Ascending aorta (tissue), 1 donor: ENCODE data around the gene GYPC.

GRCh38 chr2:121260508-121261089 lies 24.4 kb downstream of the TFCP2L1 start:
- PRO-cap: no peak

DNA sequence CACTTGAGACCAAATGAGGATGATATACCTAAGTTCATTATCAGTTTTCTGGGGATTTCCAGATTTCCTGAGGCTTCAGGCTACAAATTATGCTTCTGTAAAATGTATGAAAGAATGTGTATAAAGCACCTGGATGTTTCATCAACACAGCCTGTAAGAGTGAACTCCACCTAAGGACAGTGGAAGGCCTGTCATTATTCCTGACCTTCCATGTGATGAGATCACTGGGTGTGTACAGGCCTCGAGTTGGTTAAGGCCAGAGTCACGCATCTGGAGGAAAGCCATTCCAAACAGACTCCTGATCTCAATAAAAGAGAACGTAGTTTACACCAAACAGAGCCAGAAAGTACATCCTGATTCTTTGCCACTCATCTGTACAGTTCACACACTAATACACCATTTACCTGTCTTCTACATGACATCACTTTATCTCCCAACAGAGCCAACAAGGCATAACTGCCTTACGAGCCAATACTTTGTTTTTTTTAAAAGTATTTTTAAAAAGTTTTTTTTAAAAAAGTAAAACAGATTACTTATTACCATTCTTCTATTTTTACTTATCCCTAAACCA lies 78.7 kb upstream of the TFCP2L1 start:
- PRO-cap: no peak

DNA sequence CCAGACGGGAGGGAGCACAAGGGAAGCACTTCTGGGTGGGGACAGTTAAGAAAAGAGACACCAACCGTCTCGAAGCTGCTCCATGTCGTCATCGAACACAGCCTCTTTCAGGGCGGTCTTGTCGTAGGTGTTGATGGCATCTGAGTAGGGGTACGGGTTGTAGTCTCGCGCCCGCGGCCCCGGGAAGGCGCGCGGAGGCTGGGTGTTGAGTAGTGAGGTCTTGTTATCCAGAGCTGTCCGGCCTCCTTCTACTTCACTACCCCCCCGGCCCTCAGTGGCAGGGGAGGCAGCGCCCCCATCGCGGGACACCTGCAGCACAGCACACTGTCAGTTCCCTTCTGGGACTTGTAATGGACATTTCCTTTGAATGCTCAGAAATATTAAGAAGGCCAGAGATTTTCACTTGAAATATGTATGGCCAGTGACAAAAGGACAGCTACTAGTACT lies 82.5 kb upstream of the TFCP2L1 start:
- PRO-cap: no peak

GRCh38 chr2:121429946-121430652 lies 145.1 kb upstream of the TFCP2L1 start:
- PRO-cap: no peak

DNA sequence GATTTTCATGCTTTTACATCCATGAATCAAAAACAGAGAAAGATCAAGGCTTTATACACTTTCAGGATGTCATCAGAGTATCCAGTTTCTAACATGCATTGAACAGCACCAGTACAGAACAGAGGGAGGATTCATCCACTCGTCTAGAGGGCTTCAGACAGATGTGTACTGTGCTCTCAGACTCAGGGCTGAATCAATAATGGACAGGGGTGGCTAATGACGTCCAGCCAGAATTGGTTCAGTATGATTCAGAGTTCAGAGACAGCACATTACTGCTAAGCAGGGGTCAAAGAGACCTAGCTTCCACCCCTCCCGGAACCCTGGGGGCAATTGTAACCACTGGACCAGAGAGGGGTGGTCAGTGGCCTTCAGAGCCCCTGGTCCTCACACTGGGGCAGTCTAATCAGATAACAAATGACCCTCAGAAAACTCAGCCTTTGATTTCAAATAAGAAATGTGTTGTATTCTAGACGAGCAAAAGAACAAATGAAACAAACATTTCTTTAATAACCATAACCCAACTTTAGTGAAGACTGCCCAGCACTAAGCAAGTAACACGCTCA lies 81.2 kb downstream of the CLASP1 start:
- PRO-cap: no peak

DNA sequence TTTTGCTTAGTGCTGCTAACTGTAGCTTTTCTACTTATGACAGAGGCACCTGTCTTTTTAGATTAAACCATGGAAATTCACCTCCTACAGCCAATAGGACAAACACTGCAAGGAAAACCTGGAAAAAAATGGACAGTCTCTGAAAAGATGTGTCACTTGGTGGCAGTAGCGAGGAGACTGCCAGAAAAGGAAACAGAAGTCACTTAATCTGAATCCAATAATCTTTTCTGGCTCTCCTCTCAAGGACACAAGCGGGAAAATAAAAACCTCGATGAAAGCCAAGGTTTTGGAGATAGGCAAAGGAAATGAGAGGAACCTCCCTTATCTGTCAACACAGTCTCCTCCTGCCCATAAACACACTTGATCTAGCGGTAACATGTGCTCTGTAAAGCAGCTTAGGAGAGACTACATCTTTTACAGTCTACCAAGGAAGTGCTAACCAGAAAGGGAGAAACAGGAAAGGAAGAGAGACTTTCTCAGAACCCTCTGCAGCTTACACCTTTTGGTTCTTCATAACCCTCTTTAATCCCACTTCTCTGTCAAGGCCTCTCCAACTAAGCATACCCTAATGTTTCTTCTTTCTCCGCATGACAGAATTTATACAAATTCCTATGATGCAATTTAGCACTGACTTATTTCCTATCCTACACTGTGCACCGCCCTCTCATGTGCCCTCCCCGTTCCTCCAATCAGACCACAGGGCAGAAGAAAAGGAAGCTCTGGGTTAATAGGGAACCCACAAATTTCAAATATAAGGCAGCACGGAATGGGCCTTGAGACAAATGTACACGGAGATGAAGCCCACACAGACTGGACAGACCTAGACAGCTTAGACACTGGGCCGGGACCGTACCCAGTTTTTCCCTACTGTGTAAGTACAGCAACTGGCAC lies 52.8 kb downstream of the CLASP1 start:
- PRO-cap: no peak

GRCh38 chr2:126247666-126248093 lies 408.3 kb upstream of the GYPC start:
- PRO-cap: no peak

DNA sequence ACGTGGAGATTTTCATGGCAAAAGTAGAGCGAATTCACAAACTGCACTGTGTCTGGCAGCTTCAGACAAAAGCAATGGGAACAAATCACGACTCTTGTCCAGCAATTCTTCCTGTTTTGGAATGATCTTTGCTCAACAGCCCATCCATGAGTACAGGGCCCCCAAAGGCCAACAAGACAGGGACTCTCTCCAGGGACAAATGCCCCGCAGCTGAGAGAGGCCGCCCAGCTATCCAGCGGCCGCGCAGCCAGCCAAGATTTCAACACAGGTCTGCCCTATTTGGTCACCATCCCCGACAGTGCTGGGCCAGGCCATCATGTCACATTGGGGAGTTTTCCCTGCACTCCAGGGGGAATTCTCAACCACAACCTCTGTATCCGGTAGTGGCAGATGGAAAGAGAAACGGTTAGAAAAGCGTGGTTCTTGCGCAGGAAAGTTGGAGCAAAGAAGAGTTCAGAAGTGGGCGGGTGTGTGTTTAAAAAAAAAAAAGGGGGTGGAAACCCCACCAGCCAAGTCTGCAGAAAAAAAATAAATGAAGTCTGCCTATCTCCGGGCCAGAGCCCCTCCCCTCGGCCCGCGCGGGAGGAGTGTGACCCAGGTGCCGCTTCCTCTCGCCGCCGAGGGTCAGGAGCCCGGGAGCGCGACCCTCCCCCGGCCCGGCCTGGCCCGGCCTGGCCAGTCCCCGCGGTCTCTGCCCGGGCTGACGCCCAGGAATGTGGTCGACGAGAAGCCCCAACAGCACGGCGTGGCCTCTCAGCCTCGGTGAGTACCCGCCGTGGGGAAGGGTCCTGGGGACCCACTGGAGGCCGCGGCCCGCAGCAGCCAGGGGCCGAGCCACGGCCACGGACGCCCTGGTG lies at the start of gene GYPC:
Gene GYPC, plus strand, starts transcription at position 608 of the 857 bp plus-strand sequence.
- PRO-cap: unidirectional peak, plus-strand start at position 289 of the sequence; unidirectional peak, plus-strand start at position 389 of the sequence; unidirectional peak, plus-strand start at position 620 of the sequence

DNA sequence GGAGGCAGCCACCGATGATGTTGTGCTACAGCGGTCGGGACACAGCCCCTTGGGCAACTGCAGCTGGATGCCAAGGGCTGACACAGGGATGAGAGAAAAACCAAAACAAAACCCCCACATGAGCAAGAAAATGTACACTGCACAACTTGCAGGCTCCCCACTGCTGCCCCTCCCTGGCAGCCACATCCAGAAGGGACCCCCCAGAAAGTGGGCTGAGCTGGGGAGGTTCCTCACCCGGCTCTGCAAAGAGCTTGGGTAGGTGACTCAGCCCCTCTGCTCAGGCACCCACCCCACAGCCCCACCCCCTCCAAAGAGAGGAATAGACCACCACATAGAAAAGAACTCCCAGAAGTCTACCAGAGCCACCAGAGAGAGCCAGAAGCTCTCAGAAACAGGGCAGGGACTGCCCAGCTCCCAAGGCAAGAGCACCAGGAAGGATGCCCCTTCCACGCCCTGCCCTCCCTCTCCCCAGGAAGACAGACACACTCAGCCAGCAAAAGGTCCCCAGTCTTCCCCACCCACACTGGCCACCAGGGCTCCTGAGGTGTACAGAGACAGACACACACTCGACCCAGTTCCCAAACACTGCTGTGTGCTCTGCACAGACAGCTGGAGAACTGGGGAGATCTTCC lies 28.3 kb downstream of the BIN1 start:
- PRO-cap: no peak

- PRO-cap: no peak
These were observed 2.0 kb downstream of the BIN1 start for GRCh38 chr2:127104817-127105528.

DNA sequence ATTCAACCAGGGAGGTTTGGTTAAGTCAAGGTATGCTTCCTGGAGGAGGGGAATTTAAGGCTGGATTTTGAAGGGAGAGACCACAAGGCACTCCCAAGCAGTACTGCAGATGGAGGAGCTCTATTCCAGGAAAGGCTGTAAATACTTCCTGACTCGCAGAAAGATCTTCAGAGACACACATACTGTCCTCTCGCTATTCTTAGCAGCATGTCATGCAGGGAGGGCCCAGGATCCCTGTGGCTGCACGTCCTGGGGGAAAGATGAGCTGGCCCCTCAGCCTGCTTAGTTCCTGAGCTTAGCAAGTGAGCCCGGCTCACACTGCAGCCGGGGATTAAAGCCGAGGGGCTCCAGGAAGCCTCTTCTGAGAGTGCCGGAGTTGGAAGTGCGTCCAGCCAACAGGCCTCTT lies 40.1 kb upstream of the BIN1 start:
- PRO-cap: no peak

DNA sequence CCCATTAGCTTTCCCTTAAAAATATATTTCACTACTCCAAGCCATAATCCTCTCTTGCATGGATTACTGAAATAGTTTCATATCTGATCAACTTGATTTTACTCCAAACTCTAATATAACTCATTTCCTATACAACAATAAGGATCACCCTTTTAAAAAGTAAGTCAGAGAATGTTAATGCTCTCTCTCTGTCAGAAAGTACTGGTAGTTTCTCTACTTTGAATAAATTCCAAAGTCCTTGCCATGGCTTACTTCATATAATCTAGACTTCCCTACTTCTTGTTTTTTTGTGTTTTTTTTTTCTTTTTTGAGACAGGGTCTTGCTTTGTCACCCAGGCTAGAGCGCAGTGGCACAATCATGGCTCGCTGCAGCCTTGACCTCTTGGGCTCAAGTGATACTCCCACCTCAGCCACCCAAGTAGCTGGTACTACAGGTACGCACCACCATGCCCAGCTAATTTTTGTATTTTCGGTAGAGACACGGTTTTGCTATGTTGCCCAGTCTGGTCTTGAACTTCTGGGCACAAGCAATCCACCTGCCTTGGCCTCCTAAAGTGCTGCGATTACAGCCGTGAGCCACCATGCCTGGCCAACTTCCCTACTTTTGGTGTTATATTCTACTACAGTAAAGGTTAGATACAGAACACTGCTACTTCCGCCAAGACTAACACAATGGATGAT lies 36.0 kb downstream of the MAP3K2 start:
- PRO-cap: no peak

- PRO-cap: unidirectional peak, plus-strand start at chr2:127371264
These were observed 16.7 kb downstream of the MAP3K2 start for GRCh38 chr2:127370903-127371641.

DNA sequence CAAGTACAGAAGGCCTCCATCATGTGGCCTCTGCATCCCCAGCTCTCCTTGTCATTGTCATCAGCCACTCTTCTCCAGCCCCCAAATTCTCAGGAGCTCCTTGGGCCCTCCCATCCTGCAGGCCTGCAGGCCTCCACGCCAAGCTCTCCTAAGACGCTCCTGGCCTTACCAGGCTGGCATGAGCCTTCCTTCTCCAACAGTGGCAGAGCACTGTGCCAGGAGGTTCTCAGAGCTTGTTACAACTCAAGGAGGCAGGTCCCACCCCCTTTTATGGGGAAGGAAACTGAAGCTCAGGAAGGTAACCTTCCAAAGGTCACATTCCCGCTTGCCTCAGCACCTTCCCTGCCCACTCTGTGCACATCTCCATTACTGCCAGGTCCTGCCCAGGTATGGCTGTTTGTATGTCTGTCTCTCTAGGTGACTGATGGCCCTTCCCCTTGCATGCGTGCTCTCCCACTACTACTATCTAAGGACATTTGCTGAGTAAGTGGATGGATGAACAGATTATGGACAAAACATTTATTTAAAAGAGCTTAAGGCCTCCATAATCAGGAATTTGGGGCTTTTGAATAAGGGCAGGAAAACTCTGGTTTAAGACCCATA lies 14.6 kb upstream of the MAP3K2 start:
- PRO-cap: no peak

- PRO-cap: no peak
These were observed 416 bp downstream of the PROC start for GRCh38 chr2:127418570-127419116.

- PRO-cap: no peak
These were observed 1.2 kb downstream of the PROC start for GRCh38 chr2:127419275-127419888.

GRCh38 chr2:127422835-127423433 lies 4.7 kb downstream of the PROC start:
- PRO-cap: no peak

DNA sequence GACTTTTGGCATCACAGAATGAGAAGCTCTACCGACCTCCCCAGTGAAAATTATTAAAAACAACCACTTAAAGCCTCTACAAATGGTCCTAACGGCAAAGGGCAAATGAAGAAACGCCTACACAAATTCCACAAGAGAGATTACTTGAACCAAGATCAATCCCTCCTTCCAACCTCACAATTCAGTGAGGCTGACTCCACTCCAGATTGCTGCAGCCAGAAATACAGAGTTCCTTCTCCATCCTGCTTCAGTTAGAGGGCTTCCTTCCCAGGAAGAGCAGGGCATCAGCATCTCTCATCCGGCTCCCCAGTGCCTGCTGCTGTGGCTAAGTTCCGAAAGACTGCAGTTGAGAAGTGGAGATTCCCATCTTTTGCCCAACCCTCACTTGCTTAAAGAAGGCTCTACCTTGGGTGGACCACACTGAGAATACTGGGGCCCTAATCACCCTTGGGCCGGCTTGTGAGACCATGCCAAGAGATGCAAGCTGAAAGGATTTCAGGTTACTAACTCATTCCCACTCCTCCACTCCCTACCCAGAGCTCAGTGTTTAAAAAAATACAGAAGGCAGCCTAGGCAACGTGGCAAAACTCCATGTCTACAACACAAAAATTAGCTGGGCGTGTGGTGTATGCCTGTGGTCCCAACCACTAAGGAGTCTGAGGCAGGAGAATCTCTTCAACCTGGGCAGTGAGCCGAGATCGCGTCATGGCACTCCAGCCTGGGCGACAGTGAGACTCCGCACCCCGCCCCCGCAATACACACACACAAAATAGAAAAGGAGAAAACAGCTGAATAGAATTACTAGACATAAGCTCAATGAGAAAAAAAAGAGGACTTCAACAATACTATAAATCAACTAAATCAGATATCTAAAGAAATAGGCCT lies 10.4 kb downstream of the IWS1 start:
- PRO-cap: no peak

GRCh38 chr2:127619819-127620266 lies 26.1 kb upstream of the GPR17 start:
- PRO-cap: no peak

DNA sequence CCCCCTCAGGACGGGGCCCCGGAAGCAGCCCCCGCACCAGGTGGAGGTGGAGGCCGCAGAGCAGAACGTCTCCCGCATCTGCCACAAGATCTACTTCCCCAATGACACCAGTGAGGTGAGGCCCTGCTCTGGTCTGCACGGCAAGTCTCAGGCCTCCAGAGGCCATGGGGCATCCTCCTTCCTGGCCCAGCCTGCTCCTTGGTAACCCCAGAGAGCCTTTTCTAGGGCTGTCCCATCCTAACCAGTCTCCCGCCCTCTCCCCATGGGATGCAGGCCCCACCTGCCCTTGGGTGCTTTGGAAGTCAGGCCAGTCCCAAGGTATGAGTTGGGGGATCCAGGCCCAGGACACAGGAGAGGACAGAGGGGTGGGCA lies 12.7 kb upstream of the GPR17 start:
- PRO-cap: no peak